MCF 10A (cell line): ENCODE measurements around the genes SPAM1 and CALU.

GRCh38 chr7:123924969-123925519 is at the start of gene SPAM1:
TSS of gene SPAM1 (plus strand) at chr7:123925241.
- PRO-cap = no peak

DNA sequence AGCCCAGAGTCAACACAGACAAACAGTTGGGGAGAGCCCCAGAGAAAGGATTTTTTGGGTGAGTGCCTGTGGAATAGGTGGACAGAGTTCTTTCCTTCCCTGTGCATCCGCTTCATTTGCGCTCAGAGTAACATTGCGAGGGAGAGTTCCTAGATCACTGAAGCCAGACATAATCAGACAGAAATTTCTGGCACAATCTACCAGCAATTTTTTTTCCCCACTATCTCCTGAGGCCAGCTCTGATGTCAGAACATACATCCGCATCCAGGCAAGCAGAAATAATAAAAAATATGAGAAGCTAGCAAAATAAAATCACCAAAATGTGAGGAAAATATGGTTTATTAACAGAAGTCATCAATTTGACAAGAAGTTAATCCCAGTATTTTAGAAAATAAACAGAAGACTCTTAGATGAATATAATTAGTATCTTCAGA is 22.9 kb upstream of the POT1 start:
- PRO-cap = no peak
- RRBS = no CpG with 5 or more reads among the region's 4 CpGs

DNA sequence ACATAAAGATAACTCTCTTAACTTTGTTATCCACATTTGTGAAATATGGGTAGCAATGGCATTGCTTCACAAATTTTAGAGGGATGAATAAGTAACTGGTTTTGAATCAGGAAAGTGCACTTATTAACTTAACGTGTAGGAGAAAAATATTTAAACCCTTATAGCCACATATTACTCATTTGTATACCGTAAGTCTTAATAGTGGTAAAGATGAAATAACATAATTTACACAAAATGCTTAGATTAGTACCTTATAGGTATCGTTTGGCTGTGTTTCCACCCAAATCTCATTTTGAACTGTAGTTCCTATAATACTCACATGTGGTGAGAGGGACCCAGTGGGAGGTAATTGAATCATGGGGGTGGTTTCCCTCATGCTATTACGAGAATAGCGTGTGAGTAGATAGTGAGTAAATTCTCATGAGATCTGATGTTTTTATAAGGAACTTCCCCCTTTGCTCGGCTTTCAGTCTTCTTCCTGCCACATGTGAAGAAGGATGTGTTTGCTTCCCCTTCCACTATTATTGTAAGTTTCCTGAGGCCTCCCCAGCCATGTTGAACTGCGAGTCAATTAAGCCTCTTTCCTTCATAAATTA is 426.2 kb upstream of the POT1 start:
- PRO-cap = no peak
- RRBS = no CpG with 5 or more reads among the region's 7 CpGs

- PRO-cap = no peak
- RRBS = no CpG with 5 or more reads among the region's 9 CpGs
Measured at GRCh38 chr7:127374577-127375072, 17.9 kb downstream of the ZNF800 start.

GRCh38 chr7:127917662-127918456 is 113.4 kb downstream of the LRRC4 start:
- PRO-cap = no peak
- RRBS = no CpG with 5 or more reads among the region's 12 CpGs

DNA sequence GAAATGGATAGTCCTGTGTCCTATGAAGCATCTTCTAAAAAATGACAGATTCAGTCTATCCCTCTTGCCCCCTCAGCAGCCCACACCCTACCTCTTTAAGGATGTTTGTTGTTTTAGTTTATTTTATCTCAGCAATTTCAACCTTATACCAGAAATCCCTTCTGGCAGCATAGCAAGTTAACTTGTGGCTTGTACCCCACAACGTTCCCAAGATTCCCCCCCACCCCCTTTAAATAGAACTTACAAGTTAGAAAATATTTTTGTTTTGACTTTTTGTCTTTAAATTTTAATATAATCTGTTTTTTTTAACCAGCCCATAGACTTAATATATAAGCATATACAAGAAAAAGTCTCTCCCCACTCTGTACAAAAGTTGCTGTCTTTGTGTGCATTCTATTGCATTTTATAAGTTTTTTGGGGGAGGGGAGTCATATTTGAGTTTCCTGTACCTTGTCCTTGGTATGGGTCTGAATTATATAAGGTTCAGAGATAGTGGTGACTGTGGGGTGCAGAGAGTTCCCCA is 2.9 kb downstream of the LRRC4 start:
- PRO-cap = no peak
- RRBS = no CpG with 5 or more reads among the region's 1 CpG

DNA sequence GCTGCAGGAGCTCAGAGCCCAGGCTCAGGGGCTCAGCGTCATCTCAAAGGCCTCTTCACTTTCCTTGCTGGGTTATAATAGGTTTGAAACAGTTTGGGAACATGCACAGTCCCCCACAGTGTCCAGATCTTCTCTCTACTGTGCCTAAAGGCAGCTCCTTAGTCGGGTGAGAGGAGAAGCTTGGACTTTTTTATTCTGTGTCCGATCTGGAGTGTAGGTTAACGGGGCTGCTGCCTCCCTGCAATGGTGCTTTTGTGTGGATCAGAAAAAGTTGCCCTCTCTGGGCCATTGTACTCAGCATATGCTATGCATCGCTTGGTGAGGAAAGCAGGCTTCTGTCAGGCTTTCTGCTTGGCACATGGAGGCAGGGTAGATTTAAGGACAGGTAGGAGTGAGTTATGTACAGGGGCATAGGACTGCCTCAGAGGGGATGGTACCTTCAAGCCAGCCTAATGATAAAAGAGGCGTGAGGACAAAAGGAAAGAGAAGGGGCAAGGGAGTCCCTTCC is 30.7 kb upstream of the LRRC4 start:
- PRO-cap = no peak
- RRBS = no CpG with 5 or more reads among the region's 6 CpGs

- PRO-cap = no peak
- RRBS = no CpG with 5 or more reads among the region's 6 CpGs
Measured at GRCh38 chr7:128091458-128091810, 60.2 kb upstream of the LRRC4 start.

- PRO-cap = no peak
- RRBS = no CpG with 5 or more reads among the region's 6 CpGs
Measured at GRCh38 chr7:128256403-128256975, 15.4 kb downstream of the LEP start.

DNA sequence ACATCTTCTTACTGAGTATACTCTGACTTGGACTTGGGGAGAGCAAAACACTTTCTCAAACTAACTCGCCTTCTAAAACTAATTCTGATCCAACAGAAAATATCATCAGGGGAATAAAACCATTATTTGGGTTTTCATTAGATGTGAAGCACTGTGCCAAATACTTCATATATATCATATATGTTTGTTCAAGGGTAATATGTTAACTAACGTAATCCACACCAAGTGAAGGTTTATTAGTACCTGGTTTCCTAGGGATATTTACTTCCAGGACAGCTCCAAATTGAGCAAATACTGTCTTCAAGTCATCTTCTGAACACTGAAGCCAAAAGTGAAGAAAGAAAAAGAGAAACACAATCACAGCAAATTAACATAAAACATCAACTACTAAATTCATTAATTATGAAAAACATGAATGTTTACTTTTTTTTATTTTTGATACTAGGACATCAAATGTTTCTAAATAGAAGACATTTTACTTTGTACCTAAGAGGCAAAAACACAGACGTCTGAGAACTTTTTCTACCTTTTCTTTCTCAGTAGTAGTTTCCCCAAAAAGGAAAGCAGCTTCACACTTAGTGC is 5.1 kb downstream of the RBM28 start:
- PRO-cap = no peak
- RRBS = no CpG with 5 or more reads among the region's 3 CpGs

GRCh38 chr7:128407317-128408533 is 2.1 kb downstream of the IMPDH1 start:
- PRO-cap = no peak
- RRBS = 90% methylated on average over 4 of the region's 14 CpGs

- PRO-cap = no peak
- RRBS = no CpG with 5 or more reads among the region's 1 CpG
Measured at GRCh38 chr7:128453764-128454261, 1.9 kb upstream of the HILPDA start.

- PRO-cap = bidirectional peak, plus-strand start at chr7:128530734, minus-strand start at chr7:128530642; bidirectional peak, plus-strand start at chr7:128530964, minus-strand start at chr7:128530966; bidirectional peak, plus-strand start at chr7:128531346, minus-strand start at chr7:128531081
- RRBS = under 1% methylated on average over 22 of the region's 104 CpGs
Measured at GRCh38 chr7:128530276-128531287, 54.0 kb downstream of the METTL2B start.

- PRO-cap = bidirectional peak, plus-strand start at chr7:128531346, minus-strand start at chr7:128531081; bidirectional peak, plus-strand start at chr7:128531533, minus-strand start at chr7:128531514; bidirectional peak, plus-strand start at chr7:128532306, minus-strand start at chr7:128532046
- RRBS = under 1% methylated on average over 25 of the region's 92 CpGs
Measured at GRCh38 chr7:128531288-128532172, 55.0 kb downstream of the METTL2B start.

GRCh38 chr7:128591670-128592536 is 80.2 kb upstream of the GARIN1A start:
- PRO-cap = no peak
- RRBS = no CpG with 5 or more reads among the region's 9 CpGs

GRCh38 chr7:128594027-128594609 is 78.0 kb upstream of the GARIN1A start:
- PRO-cap = no peak
- RRBS = no CpG with 5 or more reads among the region's 6 CpGs

DNA sequence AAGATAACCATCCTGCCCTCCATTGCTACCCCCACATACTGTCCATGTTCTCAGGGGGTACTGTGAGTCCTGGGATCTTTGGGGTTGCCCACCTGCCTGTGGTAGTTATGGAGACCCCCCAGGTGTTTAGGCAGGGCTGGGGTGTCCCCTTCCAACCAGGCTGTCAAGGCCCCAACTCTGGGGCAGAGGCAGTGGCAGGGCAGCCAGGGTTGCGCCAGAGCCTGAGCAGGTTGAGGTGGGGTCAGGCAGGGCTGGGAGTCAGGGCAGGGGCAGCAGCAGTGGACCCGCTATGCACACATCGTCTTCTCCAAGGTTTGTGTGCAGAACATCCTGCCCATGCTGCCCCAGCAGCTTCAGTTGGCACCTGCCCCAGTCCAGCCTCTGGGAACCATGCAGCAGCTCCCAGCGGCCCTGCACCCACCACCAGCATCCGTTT is 16.2 kb upstream of the GARIN1A start:
- PRO-cap = no peak
- RRBS = no CpG with 5 or more reads among the region's 5 CpGs

DNA sequence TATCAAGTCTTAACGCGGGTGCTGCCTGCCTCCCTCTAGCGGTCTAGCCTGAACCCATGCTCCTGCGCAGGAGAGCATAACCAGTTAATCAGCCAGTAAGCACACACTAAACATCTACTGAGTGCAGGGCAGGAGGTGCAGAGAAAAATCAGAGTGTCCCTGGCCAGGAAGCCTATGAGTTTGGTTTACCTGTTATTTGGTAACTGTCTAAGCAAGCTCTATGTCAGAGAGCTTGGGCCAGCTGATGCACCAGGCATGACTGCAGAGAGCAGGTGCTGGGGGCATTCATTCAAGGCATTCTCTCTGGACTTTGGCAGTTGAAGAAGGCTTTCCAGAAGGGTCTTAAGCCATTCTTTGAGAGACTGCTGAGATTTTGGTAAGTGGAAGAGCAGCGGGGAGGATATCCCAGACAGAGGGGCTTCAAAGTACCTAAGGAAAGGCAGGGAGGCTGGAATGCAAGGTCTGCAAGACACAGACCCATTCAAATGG is 1.0 kb downstream of the GARIN1A start:
- PRO-cap = no peak
- RRBS = no CpG with 5 or more reads among the region's 5 CpGs

DNA sequence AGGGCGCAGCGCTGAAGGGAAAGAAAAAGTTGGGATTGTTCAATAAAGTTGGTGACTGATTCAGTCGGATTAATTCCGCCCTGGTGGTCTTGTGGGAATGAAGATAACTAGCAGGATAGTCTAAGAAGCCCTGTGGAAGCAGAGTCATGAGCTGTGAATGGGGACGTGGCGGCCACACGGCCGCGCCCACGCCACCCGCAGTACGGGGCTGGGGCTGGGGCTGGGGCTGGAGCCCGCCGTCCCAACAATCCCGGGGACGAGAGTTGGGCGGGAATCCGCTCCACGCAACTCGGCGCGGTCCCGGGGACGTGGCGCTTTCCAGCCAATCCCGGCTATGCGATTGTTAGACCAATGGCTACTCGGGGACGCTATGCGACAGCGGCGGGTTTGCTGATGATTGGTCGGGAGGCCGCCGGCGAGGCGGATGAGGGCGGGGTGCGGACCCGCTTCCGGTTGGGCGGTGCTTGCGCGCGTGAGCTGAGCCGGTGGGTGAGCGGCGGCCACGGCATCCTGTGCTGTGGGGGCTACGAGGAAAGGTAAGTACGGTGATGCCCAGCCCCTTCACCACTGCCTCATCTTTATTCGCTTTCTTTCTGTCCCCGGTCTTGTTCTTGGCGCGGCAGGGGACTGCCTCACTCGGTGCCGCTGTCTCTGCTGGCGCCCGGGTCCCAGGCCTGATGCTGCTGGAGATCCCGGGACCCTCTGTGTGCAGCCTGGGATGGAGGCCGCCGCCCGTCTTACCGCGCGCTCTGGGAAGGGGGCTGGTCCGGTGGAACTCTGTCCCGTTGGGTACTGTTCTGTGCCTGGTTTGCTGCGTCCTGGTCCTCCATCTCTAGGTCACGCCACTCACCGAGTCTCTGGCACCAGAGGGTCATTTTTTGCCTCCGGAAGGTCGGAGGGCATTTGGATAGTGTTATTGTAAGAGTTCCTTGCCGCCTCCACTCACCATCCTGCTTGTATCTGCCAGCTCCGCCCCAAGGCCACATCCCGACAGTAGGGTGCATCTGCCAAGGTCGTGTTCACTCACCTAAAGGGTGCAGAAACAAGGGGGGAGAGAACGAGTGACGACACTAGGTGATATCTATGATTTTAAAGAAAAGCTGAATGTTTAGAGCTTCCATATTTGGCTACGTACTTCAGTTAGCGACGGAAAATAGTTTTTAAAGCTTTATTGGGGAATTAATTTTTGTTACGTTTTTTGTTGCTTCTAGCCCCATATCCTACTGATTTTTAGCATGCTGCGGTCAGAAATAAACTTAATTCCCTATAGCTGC is at the start of gene CALU:
Gene CALU (plus strand): TSS at position 463 of the 1,274 bp plus-strand sequence.
- PRO-cap = bidirectional peak, plus-strand start at position 463 of the sequence, minus-strand start at position 258 of the sequence; bidirectional peak, plus-strand start at position 1,022 of the sequence, minus-strand start at position 1,036 of the sequence
- RRBS = under 1% methylated on average over 37 of the region's 84 CpGs

DNA sequence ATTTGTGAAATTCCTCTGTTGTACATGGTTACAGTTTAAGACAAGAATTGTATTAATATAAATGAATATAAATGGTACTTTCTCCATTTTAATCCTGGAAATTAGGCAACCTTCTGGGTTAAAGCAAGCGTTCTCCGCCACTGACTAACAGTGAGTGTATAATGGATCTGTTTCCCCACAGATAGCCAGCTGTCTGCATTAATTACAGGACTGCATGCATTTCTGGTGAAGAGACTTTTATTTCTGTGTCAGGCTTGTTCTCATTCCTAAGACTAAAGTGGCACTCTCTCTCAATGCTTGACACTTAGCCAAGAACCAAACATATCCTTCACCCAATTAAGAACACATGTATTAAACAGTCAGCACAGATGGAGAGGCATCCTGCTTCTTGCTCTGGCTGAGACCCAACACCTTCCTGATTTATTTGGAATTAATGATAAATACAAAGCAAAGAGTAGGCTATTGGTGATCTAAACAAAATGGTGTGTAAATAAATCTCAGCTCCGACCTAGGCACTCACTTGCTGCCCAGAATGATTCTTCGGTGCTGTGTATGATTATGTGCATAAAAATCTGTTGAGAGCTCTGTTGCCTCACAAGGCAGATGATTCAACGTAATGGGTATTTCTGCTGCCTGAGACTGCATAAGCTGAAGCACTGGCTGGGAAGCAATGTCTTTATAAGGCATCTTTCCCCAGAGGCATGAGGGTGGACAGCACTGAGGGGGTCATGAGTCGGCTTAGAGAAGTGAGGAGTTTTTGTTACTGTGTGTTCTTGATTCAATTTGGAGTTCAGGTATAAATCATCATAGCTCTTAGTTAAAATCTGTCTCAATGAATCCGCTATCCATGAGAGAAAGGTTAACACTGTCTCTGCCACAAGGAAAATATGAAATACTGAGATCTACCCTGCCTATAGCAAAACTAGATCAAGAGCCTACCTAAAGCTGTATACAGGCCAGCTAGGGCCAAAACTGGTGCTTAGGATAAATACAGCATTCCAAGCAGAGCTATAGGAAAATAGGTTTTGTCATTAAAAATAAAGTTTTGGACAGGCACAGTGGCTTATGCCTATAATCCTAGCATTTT is 16.9 kb downstream of the CALU start:
- PRO-cap = no peak
- RRBS = no CpG with 5 or more reads among the region's 7 CpGs